ENCODE measurements around a stretch of chr4.

DNA sequence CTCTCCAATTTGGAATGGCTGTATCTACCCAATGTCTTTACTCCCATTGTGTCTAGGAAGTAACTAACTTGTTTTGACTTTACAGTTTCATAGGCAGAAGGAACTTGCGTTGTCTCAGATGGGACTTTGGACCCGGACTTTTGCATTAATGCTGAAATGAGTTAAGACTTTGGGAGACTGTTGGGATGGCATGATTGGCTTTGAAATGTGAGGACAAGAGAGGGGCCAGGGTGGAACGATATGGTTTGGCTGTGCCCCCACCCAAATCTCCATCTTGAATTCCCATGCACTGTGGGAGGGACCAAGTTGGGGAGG, 429.7 kb downstream of the PCDH10 start:
- PRO-cap = no peak
- RAMPAGE, long total RNA = no peak

DNA sequence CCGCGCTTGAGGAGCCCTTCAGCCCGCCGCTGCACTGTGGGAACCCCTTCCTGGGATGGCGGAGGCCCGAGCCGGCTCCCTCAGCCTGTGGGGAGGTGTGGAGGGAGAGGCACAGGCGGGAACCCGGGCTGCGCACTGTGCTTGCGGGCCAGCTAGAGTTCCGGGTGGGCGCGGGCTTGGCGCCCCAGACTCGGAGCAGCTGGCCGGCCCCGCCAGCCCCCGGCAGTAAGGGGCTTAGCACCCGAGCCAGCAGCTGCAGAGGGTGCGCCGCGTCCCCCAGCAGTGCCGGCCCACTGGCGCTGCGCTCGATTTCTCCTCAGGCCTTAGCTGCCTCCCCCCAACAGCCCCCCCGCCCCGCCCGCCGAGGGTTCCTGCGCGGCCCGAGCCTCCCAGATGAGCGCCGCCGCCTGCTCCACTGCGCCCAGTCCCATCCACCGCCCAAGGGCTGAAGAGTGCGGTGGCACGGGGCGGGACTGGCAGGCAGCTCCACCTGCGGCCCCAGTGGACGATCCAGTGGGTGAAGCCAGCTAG, 1137.0 kb downstream of the PCDH18 start:
- PRO-cap = no peak
- RAMPAGE, long total RNA = no peak

DNA sequence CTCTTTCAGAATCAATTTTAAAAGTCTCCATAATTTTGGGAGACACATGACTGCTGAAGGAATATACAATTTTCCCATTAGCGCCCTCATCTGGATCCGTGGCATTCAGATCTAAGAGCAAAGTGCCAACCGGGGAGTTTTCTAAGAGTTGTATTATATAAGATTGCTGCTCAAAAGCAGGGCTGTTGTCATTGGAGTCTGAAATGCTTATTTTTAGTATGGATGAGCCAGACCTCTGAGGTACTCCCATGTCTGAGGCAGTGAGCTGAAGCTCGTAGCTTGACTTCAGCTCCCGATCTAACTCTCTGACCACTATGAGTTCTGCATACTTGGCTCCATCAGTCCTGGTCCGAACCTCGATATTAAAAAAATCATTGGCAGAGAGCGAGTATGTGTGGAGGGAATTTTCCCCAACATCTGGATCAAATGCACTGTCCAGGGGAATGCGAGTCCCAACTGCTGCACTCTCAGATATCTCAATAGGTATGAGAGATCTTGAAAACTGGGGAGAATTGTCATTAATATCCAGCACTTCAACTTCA, 1.0 kb downstream of the PCDH18 start:
- PRO-cap = unidirectional peak, minus-strand start at position 299 of the sequence
- RAMPAGE, long total RNA = no peak

GRCh38 chr4:137700591-137701170, 168.4 kb upstream of the PCDH18 start:
- PRO-cap = no peak
- RAMPAGE, long total RNA = no peak

GRCh38 chr4:138112660-138113656, 129.2 kb downstream of the SLC7A11 start:
- PRO-cap = no peak
- RAMPAGE, long total RNA = no peak

DNA sequence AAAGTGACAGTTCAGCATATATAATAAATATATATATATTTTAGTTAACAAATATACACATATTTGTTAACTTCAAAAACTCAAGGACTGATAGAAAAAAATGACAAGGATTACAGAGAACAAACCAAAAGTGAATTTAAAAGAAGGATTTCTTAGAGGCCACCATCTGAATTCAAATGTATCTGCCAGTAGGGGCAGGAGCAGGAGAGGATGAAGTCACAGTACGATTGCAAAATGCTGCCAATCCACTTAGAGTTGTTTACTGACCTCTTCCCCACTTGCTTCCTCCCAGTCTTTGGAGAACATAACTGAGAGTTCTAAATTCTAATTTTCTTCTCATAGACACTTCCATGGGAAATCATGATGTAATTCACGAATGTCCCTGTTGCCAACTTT, 33.8 kb upstream of the NOCT start:
- PRO-cap = no peak
- RAMPAGE, long total RNA = no peak

DNA sequence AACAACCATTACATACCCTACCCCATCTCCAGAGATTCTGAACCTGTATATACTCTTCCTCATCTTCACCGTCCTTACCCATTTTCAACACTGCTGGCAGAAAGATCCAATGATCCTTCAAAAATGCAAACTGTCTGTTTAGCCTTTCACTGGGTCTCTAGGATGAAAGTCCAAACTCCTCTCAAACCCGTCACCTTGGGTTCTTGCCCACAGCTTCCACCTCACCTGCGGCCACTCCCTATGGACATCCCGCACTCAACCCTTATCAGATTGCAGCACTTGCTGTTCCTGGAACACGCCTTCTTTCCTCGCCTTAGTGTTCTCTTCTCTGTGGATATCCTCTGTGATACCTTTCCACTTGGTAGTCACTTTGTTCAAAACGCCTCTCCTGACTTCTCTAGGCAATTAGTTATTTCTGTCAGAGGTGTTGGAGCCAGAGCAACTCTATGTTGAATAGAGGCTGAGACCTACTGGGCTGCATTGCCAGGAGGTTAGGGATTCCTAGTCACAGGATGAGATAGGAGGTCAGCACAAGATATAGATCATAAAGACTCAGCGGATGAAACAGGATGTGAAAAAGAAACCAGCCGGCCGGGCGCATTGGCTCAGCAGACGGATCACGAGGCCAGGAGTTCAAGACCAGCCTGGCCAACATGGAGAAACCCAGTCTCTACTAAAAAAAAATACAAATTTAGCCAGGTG, 4.2 kb upstream of the NOCT start:
- PRO-cap = no peak
- RAMPAGE, long total RNA = no peak

DNA sequence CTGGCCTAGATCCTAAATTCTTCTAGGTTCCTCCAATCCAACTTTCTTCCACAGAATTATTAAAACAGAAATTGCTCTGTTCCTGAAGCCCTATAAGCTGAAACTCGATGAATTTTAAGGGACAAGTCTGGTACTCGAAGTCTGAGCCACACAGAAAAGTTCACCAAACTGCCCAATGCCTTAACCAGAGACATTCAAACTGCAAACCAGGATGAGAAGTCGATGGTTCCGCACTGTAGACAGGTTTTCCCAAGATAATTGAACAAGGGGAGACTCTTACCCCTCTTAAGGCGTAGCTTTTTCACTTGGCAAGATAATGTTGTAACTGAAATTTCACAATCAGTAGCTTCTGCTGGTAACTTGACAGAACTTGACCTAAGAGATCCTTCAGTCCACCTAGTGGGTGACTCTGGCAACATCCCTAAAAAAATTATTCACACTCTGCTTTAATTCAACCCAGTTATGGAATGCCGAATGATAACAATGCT, 9.4 kb downstream of the ELF2 start:
- PRO-cap = no peak
- RAMPAGE, long total RNA = start-site peak on the minus strand centred at position 163 of the sequence, 81 bp wide, 12 reads

DNA sequence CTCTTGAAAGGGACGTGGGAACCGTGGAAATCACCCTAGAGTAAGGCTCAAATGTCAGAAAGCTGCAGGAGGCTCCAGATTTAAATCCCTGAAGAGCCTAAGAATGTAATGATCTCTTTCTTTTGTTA, 1.6 kb upstream of the ELF2 start:
- PRO-cap = no peak
- RAMPAGE, long total RNA = no peak

DNA sequence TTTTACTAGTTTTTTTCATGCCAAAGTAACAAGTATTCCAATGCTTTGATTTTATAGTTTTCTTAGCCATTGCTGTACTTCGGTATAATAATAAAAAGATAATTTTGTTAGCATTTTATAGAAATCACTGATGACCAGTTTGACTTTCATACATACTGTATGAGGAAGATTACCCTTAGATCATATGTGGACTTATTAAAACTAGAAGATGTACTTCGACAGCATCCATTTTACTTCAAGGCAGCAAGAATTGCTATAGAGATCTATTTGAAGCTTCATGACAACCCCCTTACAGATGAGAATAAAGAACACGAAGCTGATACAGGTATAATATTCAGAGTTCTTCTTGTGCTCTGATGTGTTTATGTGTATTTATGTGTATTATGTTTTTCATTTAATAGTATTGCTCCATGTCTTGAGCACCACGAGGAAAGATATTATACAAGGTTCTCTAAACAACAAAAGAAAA, 59.4 kb upstream of the NDUFC1 start:
- PRO-cap = no peak
- RAMPAGE, long total RNA = no peak

DNA sequence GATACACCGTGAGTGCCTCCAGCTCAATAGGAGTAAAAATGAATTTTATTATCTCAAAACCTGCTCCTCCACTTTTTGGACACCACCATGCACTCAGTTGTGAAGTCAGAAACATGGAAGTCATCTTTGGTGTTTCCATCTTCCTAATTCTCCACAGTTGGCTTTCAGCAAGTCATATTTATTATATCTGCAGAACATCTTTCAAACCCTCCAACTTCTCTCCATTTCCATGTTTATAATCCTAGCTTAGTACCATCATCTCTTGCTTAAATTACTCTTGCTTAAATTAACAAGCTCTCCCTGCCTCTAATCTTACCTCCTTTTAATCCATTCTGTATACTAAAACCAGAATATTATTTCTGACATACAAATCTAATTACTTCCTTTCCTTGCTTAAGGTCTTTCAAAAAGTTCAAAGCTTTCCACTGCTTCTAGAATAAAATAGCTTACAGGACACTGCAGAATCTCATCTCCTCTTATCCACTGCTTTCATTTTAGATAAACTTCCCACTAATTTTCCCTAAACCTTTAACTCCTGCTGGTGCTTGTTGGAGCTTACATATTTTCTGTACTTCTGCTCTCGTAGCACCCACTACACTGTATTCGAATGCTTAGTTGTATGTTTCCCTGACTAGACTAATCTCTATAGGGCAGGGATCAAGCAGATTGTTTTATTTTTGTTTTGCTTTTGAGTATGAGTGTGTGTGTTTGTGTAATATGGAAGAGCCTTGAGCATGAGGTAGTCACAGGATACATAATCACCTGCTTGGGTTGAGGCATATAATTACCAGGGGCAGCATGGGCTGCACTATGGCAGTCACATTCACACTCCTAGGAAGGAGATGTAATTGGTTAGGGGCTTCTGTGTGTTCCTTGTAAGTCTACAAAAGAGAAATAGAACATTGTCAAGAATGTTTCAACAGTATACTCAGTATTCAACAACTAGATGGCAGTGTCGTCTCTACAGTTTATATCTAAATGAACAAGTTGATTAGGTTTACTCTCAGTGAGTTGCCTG, 50.9 kb upstream of the RAB33B start:
- PRO-cap = no peak
- RAMPAGE, long total RNA = start-site peak on the minus strand centred at position 504 of the sequence, 133 bp wide, 5 reads

DNA sequence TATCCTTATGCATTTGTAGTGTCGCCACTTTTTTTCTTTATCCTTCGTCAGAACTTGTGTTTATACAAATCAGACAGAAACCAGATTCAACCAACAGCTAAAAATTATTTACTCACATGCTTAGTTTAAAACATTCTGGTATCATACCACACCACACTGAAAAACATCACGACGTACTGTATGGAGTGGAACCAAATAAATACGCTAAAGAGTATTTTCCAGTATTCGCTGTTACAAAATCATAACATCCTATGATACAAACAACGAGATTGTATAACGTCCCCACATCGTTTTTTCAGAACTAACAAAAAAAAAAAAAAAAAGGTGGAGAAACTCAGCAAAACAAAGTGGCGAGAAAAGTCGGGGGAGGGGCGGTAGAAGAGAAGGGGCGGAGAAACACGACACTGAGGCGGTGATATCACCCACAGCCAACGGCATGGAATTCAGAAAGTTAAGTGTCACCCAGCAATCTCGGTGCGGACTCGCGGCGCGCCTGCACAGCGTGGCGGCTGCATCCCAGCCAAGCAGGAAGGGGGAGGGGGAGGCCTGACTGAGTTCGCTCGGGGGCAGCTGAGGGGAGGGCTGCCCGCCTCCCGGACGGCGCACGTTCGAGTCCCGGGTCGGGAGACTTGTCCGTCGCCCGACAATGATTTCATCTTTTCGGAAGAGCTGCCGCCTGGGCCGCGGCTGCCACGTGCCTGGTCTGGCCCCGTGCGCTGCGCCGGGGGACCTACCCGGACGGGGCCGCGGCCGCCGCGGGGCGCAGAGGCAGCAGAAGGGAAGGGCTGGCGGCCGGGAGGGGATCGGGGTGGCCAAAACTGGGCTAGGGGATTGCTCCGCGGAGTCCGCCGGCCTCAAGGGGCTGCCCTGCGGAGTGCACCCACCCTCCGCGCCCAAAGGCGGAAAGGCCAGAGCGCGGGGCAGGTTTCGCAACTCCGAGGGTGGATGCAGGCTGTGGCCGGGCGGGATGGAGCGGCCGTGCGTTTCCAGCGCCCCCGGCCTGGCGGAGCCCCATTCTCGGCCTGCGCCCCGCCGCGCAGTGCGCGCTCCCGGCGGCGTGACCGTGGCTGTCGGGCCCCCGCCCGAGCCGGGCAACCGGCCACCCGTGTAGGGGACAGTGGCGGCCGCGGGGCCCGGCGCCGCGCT, 769 bp downstream of the SETD7 start:
- PRO-cap = bidirectional peak, plus-strand start at position 468 of the sequence, minus-strand start at position 349 of the sequence; bidirectional peak, plus-strand start at position 932 of the sequence, minus-strand start at position 901 of the sequence; bidirectional peak, plus-strand start at position 1,085 of the sequence, minus-strand start at position 1,041 of the sequence
- RAMPAGE, long total RNA = no peak

GRCh38 chr4:139556691-139557619, 936 bp upstream of the SETD7 start:
- PRO-cap = bidirectional peak, plus-strand start at chr4:139556889, minus-strand start at chr4:139556781; bidirectional peak, plus-strand start at chr4:139557166, minus-strand start at chr4:139557156; unidirectional peak, minus-strand start at chr4:139557273; unidirectional peak, minus-strand start at chr4:139557377
- RAMPAGE, long total RNA = no peak

GRCh38 chr4:139736355-139736714, 70.7 kb downstream of the MGST2 start:
- PRO-cap = no peak
- RAMPAGE, long total RNA = no peak

DNA sequence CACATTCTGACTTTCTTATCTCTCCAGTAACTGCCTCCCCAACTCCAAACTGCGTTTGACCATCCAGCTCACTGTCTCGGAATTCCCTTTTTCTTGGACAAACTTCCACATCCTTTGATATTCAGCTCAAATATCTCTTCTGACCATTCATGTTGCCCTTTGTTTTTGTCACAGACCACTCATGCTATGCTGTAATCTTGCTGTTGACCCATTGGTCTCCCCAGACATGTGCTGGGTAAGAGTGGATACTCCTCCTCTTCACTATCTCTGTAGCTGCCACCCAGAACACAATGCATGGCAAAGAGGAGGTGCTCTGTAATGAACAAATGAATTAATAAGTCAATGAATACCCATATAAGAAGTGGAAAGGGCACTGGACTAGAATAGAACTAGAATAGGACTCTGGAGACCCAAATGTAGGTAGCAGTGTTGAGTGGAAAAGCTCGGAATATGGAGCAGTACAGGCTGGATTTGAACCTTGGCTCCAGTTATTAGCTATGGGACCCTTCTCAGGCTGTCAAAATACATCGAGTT, 196.8 kb downstream of the MGST2 start:
- PRO-cap = no peak
- RAMPAGE, long total RNA = start-site peak on the minus strand centred at position 210 of the sequence, 105 bp wide, 15 reads

GRCh38 chr4:139887245-139887805, 221.7 kb downstream of the MGST2 start:
- PRO-cap = no peak
- RAMPAGE, long total RNA = no peak

GRCh38 chr4:140004983-140005343, 149.0 kb downstream of the MAML3 start:
- PRO-cap = no peak
- RAMPAGE, long total RNA = no peak

DNA sequence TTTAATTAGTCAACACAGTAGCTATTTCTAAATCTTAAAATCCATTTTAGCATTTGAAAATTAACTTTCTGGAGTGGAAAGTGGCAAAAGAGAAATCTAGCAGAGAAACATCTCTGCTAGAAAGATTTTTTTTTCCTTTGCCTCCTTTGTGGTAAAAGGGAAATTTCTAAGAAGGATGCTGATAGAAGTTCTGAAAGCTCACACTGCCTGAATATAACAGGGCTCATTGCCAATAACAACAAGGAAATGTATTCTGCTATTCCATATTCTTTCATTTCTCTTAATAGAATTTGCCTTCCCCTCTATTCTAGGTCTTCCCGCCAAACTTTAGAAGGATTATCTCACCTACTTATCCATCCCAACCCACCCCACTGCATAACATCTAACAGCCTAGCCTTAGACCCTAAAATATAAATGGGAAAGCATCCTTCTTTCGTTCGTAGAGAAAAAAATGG, 104.1 kb downstream of the MAML3 start:
- PRO-cap = no peak
- RAMPAGE, long total RNA = no peak

GRCh38 chr4:140054475-140055115, 99.4 kb downstream of the MAML3 start:
- PRO-cap = no peak
- RAMPAGE, long total RNA = no peak

GRCh38 chr4:140089420-140089728, 64.6 kb downstream of the MAML3 start:
- PRO-cap = no peak
- RAMPAGE, long total RNA = no peak